Colonic mucosa (tissue), 1 donor: ENCODE measurements around a stretch of chr16.

DNA sequence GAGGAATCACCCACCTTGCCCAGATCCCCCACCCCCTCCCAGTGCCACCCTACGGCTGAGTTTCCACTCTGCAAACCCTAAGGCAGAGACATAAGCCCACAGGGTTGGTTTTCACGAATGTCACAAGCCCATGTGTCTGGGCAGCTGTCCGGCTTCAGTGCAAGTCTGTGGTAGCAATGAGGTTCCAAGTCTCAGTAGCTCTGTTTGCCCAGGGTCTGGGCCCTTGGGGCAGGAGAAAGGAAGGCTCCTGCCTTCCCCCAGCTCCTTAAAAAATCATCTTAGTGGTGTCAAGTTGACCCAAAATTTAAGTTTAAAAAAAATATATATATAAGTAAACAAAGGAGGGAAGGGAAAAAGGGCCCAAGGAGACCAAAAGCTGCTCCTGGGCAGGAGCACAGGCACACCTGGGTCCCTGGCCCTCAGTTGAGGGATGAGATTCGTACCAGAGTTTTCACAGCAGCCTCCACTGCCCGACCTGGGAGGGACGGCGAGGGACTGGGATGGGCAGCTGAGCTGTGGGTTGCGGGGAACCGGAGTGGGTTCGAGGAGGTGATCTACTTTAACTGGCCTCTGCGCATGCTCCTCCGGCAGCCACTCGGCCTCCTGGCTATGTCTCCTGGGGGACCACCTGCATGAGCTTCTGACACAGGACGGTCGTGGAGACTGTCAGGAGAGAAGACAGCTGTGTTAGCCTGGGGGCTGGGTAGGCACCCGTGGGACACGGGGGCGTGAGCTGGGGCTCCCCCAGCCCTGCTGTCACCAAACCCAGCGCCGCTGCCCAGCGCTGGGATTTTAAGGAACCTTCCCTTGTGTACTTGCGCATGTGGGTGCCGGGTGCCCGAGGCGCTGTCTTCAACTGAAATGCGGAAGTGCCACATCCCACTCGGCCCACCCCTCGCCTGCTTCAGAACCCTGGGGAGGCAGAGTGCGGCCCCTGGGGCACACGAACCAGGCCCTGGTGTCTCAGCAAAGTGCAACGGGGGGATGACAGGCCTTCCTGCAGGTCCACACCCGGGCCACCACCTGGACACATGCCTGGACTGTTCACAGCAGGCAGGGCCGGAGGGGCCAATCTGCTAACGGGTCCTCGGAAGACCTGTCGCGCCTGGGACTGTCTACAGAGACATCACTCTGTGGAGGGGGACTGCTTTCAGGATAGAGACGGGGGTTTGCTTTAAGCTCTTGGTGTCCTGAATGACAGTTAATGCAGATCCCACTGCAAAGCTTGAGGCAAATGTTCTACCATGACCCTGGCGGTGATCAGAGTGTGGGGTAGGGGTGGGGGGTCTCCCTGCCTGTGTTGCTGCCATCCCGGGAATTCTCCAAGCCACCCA lies 36.5 kb downstream of the SLC7A5 start:
- PRO-cap = no peak

DNA sequence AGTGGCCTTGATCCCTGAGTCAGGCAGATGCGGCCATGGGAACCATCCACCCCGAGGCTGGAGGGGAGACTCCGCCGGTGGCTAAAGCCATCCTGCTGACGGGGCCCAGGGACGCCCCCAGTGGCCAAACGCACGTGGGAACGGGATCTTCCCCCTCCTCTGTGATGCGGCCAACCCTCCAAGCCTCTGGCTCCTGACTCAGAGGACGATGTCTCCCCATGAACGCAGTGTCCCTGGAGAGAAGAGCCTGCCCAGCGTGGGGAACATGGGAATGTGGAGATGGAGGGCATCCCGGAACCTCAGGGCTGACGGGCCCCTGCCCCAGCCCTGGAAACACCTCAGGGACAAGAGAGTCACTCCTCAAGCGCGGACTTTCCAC lies 24.9 kb downstream of the SLC7A5 start:
- PRO-cap = no peak

- PRO-cap = no peak
Observed at GRCh38 chr16:87868678-87868915, 710 bp downstream of the SLC7A5 start.

- PRO-cap = no peak
Observed at GRCh38 chr16:87963166-87963861, 12.1 kb downstream of the BANP start.

GRCh38 chr16:88088079-88088411 lies 136.8 kb downstream of the BANP start:
- PRO-cap = unidirectional peak, plus-strand start at chr16:88088290

- PRO-cap = no peak
Observed at GRCh38 chr16:88184525-88185091, 198.2 kb upstream of the ZNF469 start.

DNA sequence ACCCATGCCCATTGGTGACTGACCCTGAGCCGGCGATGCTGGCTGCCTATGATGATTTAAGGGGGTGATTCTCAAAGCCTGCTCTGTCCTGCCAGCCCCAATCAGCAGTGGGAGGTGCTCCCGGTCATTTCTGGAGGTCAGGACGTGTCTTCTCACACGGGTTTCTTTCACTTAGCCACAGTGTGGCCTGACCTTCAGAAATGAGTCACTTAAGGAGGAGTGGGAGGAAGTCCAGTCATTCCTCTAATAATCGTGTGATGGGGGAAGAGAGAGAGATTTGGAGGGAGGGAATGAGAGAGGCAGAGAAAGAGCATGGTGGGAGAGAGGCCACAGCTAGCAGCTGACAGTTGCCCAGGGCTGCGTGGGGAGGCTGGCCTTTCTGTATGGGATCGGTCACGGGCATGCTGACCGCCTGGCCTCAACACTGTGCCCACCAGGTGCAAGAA lies 142.7 kb upstream of the ZNF469 start:
- PRO-cap = no peak

DNA sequence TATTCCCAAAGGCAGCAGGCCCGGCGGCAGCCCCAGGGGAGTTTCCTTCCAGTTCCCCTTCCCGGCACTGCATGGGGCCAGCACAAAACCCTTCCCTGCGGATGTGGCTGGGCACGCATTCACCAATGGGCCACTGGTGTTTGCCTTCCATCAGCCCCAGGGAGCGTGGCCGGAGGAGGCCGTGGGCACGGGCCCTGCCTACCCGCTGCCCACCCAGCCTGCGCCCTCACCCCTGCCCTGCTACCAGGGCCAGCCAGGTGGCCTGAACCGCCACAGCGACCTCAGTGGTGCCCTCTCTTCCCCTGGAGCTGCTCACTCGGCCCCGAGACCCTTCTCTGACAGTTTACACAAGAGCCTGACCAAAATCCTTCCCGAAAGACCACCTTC lies 24.8 kb upstream of the ZFPM1 start:
- PRO-cap = no peak

DNA sequence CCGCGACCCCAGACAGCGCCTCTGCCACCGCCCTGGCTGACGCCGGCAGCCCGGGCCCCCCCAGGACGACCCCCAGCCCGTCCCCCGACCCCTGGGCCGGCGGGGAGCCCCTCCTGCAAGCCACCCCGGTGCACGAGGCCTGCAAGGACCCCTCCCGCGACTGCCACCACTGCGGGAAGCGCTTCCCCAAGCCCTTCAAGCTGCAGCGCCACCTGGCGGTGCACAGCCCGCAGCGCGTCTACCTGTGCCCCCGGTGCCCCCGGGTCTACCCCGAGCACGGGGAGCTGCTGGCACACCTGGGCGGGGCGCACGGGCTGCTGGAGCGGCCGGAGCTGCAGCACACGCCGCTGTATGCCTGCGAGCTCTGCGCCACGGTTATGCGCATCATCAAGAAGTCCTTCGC lies 15.8 kb upstream of the ZFPM1 start:
- PRO-cap = no peak

DNA sequence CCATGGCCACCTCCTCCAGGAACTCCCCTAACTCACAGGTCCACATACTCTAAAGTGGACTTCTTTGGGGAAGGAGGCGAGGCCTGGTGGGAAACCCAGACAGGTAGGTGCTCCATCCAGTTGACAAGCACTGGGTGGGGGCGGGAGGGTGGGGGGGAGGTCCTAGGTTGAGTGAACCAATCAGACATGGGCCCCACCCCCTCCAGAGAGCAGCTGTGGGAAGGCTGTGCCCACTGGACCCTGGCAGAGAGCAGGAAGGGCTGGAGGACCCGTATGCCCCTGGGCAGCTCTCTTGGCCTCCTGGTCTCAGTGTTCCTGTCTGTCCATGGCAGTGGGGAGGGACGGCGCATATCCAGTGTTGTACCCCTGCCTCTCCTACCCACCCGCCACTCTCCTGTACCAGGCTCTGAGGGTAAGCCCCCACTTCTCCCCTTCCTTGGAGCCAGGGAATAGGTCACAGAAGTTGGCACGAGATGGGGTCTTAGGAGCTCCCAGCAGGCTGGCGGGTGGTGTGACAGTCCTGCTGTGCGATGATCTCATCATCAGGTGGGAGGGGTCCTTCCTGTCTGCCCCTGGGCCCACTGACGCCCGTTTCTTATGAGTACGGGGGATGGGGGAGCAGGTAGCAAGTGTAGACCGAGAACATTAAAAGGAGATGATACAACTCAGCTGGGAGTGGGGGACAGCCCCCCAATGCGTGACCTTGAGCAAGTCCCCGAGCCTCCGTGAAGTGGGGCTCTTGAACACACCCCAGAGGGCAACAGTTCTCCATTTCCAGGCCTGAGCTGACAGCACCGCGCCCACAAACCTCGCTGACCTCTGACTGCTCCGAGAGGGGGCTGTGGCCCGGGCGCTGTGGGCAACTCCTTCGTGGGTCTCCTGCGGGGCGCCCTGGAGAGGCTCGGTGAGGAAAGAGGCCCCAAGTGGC lies 1.3 kb upstream of the ZFPM1 start:
- PRO-cap = no peak

DNA sequence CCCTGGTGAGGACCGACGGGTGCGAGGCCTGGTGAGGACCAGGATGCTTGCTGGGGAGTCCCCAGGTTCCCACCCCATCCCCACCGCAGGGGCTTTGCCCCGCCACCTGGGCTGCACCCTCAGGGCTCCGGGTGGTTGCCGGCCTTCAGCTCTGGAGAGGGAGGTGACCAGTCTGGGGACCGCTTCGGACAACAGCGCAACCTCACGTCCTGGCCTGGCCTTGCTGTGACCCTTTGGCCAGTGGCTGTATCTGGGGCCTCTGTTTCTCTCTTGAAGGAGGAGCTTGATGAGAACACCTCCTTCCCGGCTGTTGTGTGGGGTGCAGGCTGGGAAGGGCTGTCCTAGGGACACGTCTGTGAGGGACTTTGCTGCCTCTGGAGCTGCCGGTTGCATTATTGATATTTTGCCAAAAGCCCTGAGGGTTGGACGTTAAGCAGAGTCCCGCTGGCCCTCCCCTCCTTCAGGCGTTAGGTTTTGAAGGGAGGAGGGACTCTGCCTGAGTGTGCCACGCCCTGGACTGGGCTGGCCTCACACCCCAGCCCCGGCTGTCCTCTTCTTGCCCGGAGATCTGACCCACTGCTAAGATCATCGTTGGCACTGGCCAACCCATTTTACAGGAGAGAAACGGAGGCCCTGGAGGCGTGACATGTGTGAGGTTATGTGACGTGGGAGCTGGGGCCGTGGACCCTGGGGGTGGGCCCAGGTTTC lies 8.3 kb downstream of the ZFPM1 start:
- PRO-cap = no peak

GRCh38 chr16:88465728-88466763 lies 13.0 kb downstream of the ZFPM1 start:
- PRO-cap = no peak

GRCh38 chr16:88467777-88468003 lies 14.6 kb downstream of the ZFPM1 start:
- PRO-cap = no peak

GRCh38 chr16:88498558-88499071 lies 45.5 kb downstream of the ZFPM1 start:
- PRO-cap = no peak

DNA sequence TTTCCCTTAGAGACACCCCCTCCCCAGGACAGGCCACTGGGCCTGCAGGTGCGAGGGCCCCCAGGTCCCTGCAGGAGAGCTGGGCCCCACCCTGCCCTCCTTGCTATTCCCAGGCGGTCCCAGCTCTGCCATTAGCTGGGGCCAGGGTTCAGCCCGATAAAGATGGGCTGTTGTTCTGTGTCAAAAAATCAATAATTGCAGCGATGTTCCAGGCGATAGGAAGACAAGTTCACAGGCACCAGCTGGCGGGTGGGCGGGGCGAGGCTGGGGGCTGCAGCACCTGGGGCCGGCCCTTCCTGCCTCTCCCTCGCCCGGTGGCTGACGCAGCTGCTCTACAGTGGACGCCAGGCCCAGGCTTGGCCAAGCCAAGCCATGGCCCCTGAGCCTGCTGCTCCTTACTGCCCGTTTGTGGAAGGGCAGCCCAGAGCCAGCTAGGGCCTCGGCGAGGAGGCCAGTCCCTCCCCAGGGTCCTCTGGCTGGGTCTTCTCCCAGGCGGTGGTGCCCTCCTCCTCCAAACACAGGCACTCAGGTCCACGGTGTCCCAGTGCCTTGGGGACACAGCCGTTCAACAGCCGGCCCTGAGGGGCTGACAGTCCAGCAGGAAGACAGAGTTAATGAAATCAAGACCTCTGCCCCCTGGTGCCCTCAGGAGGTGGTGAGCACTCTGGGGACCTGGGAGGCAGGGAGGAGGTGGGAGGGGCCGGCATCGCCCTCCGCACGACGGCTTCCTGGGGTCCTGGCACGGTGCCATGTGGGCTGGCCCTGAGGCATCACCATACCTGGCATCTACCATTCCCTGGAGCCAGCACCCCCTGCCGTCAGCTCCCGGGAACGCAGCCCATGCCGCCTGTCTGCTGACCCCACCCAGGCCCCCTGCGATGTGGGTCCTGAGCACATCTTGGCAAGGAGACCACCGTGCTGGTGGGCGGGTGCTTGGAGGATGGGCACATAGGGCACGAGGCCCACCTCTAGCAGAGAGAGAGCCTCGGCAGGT lies 52.1 kb downstream of the ZFPM1 start:
- PRO-cap = no peak

DNA sequence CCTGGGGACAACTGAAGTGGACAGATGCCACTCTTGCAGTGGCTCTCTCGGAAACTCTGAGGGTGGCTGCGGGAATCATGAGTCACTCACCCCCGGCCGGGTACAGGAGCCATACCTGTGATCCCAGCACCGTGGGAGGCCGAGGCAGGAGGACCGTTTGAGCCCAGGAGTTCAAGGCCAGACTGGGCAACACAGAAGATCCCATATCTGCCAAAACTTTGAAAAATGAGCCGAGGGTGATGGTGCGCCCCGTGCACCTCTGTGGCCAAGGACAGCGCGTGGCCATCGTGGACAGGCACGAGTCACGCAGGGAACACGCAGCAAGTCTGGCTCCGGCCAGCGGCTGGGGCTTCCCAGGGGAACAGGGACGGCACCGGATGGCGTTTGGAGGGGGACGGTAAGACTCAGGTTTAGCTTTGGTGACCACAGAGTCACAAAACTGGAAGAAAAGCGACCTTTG lies 41.3 kb upstream of the ZC3H18 start:
- PRO-cap = no peak

GRCh38 chr16:88639872-88640179 lies 1.5 kb downstream of the IL17C start:
- PRO-cap = no peak

- PRO-cap = no peak
Observed at GRCh38 chr16:88649774-88649942, 1.2 kb downstream of the CYBA start.

GRCh38 chr16:88673593-88674520 lies 11.0 kb upstream of the MVD start:
- PRO-cap = no peak

- PRO-cap = no peak
Observed at GRCh38 chr16:88697127-88697838, 8.9 kb downstream of the RNF166 start.